Lung (tissue), 4 donors: Measurements from ENCODE around the gene FARS2.

DNA sequence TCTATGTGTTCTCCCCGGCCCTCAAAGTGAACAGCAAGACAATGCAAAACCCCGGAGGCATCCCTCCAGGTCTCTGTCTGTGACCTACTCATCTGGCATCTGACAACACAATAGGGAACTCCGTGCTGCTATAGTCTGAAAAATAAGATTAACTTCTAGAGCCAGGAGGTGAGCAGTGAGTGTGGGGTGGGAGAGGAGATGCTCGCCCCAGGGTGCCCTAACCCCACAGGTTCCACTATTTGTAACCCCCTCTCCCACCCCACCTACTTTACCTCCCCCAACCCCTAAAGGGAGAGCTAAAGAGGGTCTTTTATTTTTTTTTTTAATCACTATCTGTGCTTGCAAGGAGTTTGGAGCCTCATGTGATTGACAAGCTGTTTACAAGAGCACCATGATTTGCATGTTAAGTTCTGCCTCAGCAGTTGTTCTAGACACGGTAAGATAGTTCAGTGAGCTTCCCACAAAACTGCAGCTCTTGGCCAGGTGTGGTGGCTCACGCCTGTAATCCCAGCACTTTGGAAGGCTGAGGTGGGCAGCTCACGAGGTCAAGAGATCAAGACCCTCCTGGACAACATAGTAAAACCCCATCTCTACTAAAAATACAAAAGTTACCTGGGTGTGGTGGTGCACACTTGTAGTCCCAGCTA is 4.9 kb upstream of the PXDC1 start:
- PRO-cap: no peak
- RAMPAGE, long total RNA: no peak
- RRBS: no CpG with 5 or more reads among the region's 7 CpGs

GRCh38 chr6:3911768-3912636 is 62.8 kb downstream of the FAM50B start:
- PRO-cap: no peak
- RAMPAGE, long total RNA: no peak
- RRBS: no CpG with 5 or more reads among the region's 8 CpGs

DNA sequence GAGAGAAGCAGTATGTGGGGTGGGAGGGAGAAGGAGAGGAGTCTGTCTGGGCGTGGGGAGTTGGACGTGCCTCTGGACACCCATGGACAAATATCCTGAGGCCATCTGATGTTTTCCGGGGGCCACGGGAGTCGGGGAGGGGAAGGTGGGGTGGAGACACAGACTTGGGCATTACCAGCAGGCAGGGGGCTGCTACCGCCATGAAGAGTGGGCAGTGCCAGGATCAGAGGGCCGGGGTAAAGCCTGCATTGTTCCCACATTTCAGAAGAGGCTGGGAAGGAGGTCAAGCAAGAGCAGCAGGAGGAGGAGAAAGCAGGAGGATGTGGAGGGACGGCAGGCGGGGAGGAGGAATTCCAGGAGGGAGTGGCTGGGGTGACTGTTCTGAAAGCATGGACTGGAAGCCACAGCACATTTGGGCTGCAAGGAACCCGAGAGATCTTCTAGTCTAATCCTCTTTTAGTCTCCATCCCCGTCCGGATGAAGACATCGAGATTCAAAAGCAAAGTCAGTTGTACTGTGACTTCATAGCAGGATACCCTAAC is 76.9 kb downstream of the FAM50B start:
- PRO-cap: no peak
- RAMPAGE, long total RNA: no peak
- RRBS: no CpG with 5 or more reads among the region's 13 CpGs

GRCh38 chr6:4079261-4079763 is 375 bp upstream of the FAM217A start:
- PRO-cap: no peak
- RAMPAGE, long total RNA: no peak
- RRBS: 68% methylated on average over 12 of the region's 36 CpGs

GRCh38 chr6:4090770-4091146 is 11.8 kb upstream of the FAM217A start:
- PRO-cap: no peak
- RAMPAGE, long total RNA: no peak
- RRBS: no CpG with 5 or more reads among the region's 5 CpGs

GRCh38 chr6:4489379-4489943 is 286.7 kb upstream of the CDYL start:
- PRO-cap: no peak
- RAMPAGE, long total RNA: no peak
- RRBS: no CpG with 5 or more reads among the region's 4 CpGs

DNA sequence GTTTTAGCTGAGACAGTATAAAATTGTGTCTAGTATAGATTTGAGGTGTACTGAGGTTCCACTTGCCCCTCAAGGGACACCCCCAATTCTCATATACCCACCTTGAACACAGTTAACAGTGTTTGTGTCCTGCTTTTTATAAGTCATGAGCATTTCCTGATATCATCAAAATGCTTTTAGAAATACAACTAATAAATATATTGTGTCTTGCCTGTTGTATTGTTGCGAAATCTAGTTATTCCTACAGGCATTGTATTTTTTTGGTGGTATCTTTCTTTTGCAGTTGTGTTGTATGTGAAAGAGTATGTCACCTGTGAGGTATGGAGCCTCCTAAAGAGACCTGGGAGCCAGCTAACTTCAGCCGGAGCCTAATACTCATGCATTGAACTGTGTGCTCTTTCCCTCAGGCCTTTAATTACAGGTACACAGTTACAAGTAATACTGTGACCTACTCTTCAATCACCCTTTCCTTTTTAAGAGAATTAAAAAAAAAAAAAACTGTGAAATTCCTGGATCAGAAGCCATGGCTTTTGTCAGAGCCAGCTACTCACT is 40.7 kb downstream of the CDYL start:
- PRO-cap: no peak
- RAMPAGE, long total RNA: no peak
- RRBS: 80% methylated on average over 1 of the region's 2 CpGs

DNA sequence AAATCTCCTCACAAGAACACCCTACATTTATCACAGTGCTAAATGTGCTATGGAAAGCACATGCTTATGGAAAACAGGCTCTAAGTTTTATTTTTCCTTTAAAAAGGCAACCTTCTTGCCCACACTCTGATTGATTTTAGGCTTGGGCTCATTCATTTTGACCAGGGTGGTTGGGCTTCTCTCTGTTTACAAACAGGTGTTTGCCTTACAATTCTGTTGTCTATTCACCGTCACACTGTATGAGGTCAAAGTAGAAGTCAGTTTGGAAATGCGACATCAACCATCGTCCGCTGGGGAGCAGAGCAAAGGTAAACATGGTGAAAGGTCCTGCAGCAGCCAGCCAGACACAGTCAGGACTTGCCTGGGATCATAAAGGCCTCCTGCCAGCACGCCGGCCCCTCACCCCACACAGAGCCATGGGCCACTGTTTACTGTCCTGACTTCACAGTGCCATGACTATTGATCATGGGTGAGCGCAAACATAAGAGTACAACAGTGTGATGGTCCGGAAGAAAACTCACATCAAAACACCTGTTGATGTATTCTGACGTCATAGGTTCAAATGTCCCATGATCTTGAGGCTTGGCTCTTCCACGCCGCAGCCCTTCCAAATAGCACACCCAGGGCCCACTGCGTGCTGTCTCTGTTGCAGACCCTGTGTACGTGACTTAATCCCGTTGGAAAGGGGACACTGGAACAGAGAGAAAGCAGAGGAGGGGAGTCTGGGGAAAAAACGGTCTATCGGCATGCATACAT is 17.0 kb upstream of the PPP1R3G start:
- PRO-cap: no peak
- RAMPAGE, long total RNA: no peak
- RRBS: no CpG with 5 or more reads among the region's 16 CpGs

GRCh38 chr6:5174087-5174686 is 86.6 kb downstream of the LYRM4 start:
- PRO-cap: no peak
- RAMPAGE, long total RNA: no peak
- RRBS: no CpG with 5 or more reads among the region's 8 CpGs

DNA sequence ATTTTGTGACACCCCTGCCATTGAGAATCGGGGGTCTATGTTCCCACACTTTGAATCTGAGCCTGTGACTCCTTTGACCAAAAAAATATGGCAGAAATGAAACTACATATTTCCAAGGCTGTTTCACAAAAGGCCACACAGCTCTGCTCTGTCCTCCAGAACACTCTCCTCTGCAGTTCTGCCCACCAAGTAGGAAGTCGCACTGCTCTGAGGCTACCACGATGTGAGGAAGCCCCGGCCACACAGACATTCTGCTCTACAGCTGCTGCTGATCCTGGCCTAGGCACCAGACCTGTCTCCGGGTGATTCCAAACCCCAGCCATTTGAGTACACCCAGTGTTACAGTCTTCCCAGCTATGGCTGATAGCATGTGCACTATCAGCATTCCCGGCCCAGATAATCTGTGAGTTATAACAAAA is 85.1 kb downstream of the LYRM4 start:
- PRO-cap: no peak
- RAMPAGE, long total RNA: no peak
- RRBS: 69% methylated on average over 3 of the region's 6 CpGs

- PRO-cap: no peak
- RAMPAGE, long total RNA: no peak
- RRBS: under 1% methylated on average over 25 of the region's 86 CpGs
Measured at GRCh38 chr6:5260848-5261855, at the start of gene FARS2. Gene FARS2 (plus strand): TSS chr6:5261513.

- PRO-cap: no peak
- RAMPAGE, long total RNA: no peak
- RRBS: no CpG with 5 or more reads among the region's 16 CpGs
Measured at GRCh38 chr6:5508860-5509610, 247.7 kb downstream of the FARS2 start.

DNA sequence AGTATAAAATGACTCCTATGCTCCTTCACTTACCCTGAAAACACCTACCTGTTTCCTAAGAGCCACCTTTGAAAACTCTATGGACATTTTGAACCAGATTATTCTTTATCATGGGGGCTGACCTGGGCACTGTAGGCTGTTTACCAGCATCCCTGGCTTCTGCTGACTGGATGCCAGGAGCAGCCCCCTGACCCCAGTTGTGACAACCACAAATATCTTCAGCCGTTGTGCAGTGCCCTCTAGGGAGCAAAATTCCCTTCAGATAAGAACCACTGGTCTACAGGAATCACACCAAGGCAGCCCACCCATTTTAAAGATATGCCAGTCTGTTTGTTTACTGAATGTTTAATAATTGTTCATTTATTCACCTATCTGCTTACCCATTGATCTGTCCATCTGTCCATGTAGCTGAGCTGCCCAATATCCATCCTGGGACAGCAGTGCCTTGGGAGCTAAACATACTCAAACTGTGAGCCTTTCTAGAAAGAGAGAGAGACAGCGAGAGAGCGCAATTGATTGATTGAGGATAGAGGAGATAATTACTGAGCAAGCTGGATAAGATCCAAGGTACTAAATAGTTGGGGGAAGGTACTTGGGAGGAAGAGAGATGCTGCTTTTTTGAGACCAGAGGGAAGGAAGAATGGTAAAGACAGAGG is 276.8 kb downstream of the NRN1 start:
- PRO-cap: no peak
- RAMPAGE, long total RNA: no peak
- RRBS: no CpG with 5 or more reads among the region's 3 CpGs

DNA sequence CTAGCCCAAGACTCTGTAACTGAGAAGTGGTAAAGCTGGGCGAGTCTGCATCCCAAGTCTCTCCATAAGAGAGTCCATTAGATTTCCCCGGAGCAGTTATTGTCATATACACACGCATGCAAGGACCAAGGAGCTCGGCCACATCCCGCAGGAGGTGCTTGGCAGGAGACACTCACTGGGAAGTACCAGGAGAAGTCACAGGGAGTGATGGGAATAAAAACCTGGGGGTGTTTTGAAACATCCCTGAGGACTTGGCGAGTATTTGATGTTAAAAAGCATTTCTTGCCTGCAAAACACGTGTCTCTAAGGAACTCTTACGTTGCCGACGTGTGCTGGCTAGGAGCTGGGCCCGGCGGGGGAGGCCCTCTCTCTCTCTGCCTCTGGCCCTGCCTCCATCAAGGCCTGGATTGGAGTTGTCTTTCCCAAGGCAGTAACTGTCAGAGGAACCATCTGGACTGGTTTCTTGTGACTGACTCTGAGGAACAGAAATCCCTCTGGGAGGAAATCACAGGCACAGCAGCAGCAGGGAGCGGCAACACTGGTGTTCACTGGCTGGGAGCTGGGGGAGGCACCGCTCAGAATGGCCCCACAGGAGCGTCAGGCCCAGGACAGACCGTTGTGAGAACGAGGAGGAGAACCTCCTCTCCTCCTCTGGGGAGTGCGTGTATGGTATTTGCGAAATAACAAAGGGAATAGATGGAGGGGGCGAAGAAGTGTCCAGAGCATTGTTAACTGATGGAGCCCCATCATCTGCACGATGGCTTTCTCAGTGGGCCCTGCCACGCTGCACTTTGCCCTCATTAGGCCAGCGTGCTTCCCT is 244.2 kb downstream of the NRN1 start:
- PRO-cap: no peak
- RAMPAGE, long total RNA: no peak
- RRBS: no CpG with 5 or more reads among the region's 23 CpGs

DNA sequence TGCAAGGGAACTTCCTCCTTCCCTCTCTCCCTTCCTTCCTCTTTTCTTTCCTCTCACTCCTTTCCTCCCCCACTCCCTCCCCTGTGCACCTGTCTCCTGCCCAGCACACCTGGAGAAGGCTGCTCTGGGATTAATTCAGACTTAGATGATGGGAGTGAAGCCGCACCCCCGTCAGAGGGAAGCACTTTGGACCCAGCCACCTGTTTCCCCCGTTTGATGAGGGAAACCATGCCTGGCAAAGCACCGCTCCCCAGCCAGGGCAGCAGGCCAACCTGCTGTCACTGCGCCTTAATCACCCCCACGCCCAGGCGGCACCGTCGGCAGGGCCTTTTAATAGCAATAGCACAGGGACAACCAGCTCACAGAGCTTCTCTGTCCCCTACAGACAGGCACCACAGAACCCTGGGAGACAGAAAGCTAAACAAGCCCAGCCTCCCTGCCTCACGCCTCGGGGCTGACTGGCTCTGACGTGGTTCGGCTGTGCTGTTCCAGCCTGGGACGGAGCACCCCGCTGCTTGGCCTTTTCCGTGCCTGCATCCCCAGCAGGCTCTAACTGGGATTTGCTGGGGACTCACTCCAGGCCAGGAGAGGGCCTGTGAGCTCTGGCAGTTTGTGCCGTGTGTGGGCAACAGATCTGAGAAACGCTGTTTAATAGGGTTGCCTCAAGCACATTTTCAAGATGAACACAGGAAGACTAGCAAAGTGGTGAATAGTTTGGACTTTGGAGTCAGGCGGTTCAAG is 223.9 kb downstream of the NRN1 start:
- PRO-cap: no peak
- RAMPAGE, long total RNA: no peak
- RRBS: no CpG with 5 or more reads among the region's 19 CpGs

DNA sequence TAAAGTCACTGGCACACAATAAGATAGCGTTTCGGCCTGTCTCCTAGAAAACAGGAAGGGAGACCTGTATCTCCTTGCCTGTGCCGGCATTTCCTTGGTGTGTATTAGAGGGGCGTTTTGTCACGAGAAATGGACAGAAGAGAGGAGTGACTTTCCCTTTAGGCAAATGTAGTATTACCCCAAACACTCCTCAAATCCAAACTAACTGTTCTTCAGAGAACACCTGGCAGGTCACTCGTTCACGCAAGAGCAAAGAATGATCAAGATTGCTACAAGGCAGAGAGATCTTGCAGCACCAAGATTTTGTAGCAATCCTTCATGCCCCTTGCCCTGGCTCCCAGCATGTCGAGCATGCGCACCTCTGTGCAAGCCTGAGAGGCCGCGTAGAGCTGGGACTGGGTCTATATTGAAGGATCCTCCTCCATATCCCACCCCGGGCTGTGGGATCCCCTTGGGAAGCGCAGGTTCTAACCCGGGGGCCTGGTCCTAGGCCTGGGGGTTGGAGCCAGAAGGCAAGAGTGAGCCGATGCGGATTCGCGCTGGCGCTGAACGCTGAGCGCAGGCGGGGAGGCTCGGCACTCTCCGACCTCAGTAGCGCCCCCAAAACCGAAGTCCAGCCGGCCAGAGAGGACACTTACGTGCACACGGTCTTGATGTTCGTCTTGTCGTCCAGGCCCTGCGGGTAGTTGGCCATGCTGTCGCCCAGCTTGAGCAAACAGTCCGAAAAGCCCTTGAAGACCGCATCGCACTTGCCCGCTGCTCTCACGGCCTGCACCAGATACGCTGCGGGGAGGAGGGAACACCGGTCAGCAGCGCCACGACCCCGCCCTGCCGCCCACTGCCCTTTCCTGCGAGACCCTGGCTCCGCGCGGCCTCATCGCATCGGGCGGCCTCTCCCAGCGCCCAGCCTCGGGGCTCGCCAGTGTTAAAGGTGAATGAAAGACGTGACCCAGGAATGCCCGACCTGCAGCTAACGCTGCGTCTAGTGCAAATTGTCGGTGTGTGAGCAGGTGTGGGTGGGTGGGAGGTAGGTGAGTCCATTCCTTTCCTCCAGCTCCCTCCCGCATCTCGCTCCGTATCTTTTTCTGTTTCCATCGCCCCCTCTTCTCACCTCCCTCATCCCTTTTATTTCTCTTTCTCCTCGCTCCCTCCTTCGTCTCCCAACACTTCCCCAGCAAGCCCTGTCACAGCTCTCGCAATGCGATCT is 4.6 kb downstream of the NRN1 start:
- PRO-cap: no peak
- RAMPAGE, long total RNA: no peak
- RRBS: no CpG with 5 or more reads among the region's 68 CpGs

DNA sequence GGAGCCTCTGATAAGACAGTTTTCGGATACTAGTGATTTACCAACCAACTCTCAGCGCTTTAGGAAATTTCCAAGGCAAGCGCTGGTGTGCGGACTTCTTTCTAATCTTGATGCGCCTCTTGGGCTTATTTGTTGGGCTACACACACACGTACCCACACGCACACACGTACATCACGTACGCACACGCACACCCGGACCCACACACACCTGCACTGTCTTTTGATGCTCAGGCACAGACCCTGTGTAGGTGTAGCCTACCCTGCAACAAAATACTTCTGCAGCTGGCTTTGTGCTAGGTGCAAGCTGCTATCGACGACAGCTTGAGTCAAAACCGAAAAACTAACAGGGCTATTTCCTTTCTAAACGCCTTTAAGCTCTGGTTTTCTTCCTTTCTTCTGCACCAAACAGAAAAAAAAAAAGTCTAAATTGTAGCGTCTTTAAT is 1.1 kb upstream of the NRN1 start:
- PRO-cap: no peak
- RAMPAGE, long total RNA: no peak
- RRBS: no CpG with 5 or more reads among the region's 17 CpGs

- PRO-cap: no peak
- RAMPAGE, long total RNA: no peak
- RRBS: 4% methylated on average over 19 of the region's 75 CpGs
Measured at GRCh38 chr6:6008340-6009498, 2.0 kb upstream of the NRN1 start.

- PRO-cap: no peak
- RAMPAGE, long total RNA: no peak
- RRBS: 47% methylated on average over 2 of the region's 7 CpGs
Measured at GRCh38 chr6:6390589-6391241, 70.3 kb upstream of the F13A1 start.

GRCh38 chr6:6703399-6703866 is 114.9 kb downstream of the LY86 start:
- PRO-cap: no peak
- RAMPAGE, long total RNA: no peak
- RRBS: no CpG with 5 or more reads among the region's 4 CpGs